ENCODE data around the genes MRGPRG and STIM1.

GRCh38 chr11:2728713-2729288, 156.8 kb downstream of the CDKN1C start:
- RRBS, 2 experiments: no CpG with 5 or more reads among the region's 17 CpGs

DNA sequence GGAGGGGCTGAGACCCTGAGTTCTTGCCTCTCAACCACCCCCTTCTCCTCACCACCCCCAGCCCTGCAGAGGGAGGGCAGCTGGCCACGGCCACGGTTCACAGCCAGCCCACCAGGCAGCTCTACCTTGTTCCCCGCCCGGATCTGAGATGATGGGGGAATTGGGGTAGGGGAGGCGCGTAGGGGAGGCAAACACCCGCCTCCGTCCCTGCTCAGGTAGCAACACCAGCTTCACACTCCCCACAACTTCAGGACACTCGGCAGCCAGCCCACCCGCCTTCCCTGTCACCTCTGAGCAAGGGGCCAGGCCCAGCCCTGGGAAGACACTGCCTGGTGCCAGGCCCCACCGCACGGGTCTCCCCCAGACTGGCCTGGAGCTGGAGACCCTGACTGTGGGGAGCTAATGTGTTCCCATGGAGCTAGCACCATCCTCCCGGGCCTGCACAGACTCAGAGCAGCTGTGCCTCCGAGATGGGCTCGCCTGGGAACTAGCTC, 109.4 kb downstream of the CDKN1C start:
- RRBS, 2 experiments: no CpG with 5 or more reads among the region's 15 CpGs

DNA sequence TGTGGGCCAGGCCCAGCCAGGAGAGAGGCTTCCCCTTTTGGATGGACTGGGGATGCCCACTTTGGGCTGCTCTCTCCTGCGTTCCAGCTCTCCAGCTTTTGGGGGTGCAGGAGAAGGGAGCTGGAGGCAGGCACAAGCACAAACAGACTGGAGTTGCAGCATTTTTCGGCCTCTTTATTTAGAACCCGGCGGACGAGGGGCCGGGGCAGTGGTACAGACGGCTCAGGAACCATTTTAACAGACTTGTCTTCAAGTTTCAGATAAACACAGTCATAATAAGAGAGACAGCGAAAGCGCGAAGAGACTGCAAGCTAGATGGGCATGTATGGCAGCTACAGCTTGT, 2.5 kb downstream of the CDKN1C start:
- RRBS, 2 experiments: no CpG with 5 or more reads among the region's 10 CpGs

DNA sequence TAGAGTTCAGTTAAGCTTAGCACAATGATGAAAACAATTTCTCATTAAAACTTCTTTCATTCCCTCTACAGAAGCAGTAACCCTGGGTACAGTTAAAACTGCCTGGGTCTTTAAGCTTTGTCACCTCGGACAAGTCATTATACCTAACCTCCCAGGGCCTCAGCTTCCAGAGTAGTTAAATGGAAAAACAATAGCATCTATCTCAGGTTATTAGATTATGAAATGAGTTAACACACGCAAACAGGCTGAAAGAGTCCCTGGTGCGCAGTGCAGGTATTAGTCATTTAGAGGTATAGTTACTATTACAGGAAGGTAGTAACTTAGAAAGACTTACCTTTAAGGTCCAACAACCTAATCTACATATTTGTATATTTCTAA, 1.6 kb downstream of the NAP1L4 start:
- RRBS, 2 experiments: no CpG with 5 or more reads among the region's 3 CpGs

GRCh38 chr11:2990953-2991704, 1.0 kb downstream of the NAP1L4 start:
- RRBS, 2 experiments: no CpG with 5 or more reads among the region's 25 CpGs

GRCh38 chr11:3000264-3001016, 8.3 kb upstream of the NAP1L4 start:
- RRBS, 2 experiments: no CpG with 5 or more reads among the region's 17 CpGs

- RRBS, 2 experiments: no CpG with 5 or more reads among the region's 19 CpGs
These were observed 30.5 kb upstream of the NAP1L4 start for GRCh38 chr11:3022266-3023432.

DNA sequence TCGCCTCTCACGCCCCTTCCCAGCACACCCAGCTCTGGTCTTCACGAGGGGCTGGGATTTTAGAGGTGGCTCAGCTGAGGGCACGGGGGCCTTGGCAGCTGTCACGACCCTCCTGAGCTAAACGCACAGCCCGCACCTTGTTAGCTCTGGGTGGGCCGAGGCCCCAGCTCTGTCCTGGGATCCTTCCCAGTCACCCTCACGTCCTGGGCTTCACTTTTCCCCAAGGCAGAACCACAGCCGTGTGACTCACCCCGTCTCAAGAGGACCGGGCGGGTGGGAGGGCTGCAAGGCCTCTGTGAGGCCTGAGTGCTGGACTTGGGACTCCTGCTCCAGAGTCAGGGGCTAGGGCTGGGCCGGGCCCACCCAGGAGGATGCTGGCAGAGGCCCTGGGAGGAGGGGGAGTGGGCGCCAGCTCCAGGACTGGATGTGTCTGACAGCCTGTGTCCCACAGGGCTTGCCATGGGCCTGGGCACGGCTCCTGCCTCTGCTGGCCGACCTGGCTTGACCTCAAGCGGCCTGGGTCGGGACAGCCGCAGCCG, 18.2 kb downstream of the OSBPL5 start:
- RRBS, 2 experiments: 56% methylated on average over 1 of the region's 21 CpGs; no CpG with 5 or more reads in 1 of the 2 experiments

DNA sequence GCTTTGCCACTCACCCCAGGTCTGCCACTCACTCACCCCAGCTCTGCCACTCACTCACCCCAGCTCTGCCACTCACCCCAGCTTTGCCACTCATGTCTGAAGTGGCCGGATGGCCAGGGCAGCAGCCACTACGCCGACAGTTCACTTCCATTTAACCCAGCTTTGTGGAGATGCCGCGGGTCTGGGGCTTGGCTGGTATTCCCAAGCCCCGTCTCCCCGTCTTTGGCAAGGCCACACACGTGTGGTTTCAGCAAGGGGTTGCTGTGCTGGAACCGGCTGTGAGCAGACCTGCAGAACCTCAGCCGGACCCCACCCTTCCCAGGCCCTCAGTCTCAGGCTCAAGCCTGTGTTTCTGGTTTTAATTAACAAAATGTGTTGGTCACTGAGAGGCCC, 9.5 kb downstream of the OSBPL5 start:
- RRBS, 2 experiments: no CpG with 5 or more reads among the region's 10 CpGs

GRCh38 chr11:3169003-3170116, 4.2 kb upstream of the OSBPL5 start:
- RRBS, 2 experiments: no CpG with 5 or more reads among the region's 39 CpGs

- RRBS, 2 experiments: 70 to 76% methylated on average over 6 of the region's 23 CpGs
These were observed at the start of gene MRGPRG for GRCh38 chr11:3218549-3219016. Gene MRGPRG (minus strand): TSS chr11:3218813.

DNA sequence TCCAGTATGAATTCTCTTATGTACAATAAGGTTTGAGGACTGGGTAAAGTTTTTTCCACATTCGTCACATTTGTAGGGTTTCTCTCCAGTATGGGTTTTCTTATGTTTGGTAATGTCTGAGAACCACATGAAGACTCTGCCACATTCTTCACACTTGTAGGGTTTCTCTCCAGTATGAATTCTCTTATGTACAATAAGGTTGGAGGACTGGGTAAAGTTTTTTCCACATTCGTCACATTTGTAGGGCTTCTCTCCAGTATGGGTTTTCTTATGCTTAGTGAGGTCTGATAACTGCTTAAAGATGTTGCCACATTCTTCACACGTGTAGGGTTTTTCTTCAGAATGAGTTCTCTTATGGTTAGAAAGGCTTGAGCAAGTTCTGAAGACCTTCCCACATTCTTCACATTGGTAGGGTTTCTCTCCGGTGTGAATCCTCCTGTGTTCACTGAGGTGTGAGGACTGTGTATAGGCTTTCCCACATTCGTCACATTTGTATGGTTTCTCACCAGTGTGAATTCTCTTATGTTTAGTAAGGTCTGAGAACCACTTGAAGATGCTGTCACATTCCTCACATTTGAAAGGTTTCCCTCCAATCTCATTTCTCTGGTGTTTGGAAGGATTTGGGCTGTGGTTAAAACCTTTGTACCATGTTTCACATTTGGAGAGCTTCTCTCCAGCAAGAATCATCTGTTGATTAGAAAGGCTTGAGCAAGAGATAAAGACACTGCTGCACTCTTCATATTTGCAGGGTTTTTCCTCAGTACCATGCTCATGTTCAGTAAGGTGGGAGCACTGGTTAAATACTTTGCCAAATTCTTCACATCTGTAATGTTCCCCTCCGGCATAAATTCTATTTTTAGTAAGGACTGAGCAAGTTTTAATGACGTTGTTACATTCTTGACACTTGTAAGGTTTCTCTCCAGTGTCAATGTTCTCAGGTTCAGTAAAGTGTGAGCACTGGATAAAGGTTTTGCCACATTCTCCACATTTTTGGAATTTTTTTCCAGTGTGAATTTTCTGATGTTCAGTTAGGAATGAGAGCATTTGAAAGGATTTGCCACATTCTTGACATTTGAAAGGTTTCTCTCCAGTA, 19.4 kb downstream of the ZNF195 start:
- RRBS, 2 experiments: no CpG with 5 or more reads among the region's 7 CpGs

GRCh38 chr11:3378339-3379015, 469 bp downstream of the ZNF195 start:
- RRBS, 2 experiments: 1 to 2% methylated on average over 10 to 14 of the region's 35 CpGs

- RRBS, 2 experiments: no CpG with 5 or more reads among the region's 26 CpGs
These were observed 97.8 kb upstream of the ZNF195 start for GRCh38 chr11:3476543-3477420.

GRCh38 chr11:3841406-3841944, 716 bp upstream of the RHOG start:
- RRBS, 2 experiments: no CpG with 5 or more reads among the region's 32 CpGs

- RRBS, 2 experiments: 0% methylated on average over 2 of the region's 31 CpGs
These were observed 646 bp upstream of the STIM1 start for GRCh38 chr11:3854765-3855270.

- RRBS, 2 experiments: 1 to 2% methylated on average over 22 of the region's 79 CpGs
These were observed at the start of gene STIM1 for GRCh38 chr11:3855510-3856594. Gene STIM1 (plus strand): TSS chr11:3855664.

GRCh38 chr11:3860257-3860637, 4.8 kb downstream of the STIM1 start:
- RRBS, 2 experiments: no CpG with 5 or more reads among the region's 1 CpG

- RRBS, 2 experiments: no CpG with 5 or more reads among the region's 2 CpGs
These were observed 5.4 kb downstream of the STIM1 start for GRCh38 chr11:3860795-3861269.

DNA sequence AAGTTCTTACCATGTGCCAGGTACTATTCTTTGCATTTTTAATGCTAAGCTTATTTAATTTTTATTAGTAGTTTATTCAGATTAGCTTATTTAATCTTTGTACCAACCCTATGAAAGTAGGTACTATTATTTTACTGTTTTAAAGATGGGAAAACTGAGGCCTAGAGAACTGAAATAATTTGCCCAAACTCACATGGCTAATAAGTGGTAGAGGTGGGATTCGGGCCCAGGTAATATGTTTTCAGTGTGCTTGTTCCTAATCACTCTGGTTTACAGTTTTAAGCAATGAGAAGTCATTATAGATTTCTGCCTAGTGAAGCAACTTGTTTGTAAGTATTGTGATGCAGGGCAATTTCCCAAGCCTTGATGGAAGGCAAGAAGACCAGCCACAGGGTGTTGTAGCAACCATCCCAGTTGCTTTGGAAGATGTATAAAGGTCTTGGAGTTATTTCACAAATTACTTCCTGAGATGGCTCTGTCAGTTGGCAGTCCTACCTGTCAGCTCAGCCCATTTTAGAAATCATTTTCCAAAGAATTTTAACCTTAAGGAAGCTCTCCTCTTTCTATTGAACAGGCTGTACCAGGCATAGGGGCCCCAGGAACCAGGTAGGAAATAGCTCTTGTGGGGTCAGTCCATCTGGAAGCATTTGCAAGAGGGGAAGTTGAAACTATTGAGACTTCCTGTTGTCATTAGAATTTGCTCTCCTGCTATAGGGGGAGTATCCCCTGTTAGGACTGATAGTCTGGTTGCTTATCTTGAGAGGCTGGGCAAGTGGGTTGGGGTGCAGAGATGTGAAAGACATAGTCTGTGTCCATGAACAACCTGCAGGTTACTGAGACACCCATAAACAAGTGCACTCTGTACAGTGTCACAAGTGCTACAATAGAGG, 47.8 kb downstream of the STIM1 start:
- RRBS, 2 experiments: no CpG with 5 or more reads among the region's 1 CpG

All from bronchial epithelial cell (primary cell).